Glomerular endothelial cell (primary cell): ENCODE measurements around the gene KIAA2013.

- RAMPAGE, long total RNA, result no peak
Measured at GRCh38 chr1:10779745-10780264, 16.6 kb downstream of the CASZ1 start.

DNA sequence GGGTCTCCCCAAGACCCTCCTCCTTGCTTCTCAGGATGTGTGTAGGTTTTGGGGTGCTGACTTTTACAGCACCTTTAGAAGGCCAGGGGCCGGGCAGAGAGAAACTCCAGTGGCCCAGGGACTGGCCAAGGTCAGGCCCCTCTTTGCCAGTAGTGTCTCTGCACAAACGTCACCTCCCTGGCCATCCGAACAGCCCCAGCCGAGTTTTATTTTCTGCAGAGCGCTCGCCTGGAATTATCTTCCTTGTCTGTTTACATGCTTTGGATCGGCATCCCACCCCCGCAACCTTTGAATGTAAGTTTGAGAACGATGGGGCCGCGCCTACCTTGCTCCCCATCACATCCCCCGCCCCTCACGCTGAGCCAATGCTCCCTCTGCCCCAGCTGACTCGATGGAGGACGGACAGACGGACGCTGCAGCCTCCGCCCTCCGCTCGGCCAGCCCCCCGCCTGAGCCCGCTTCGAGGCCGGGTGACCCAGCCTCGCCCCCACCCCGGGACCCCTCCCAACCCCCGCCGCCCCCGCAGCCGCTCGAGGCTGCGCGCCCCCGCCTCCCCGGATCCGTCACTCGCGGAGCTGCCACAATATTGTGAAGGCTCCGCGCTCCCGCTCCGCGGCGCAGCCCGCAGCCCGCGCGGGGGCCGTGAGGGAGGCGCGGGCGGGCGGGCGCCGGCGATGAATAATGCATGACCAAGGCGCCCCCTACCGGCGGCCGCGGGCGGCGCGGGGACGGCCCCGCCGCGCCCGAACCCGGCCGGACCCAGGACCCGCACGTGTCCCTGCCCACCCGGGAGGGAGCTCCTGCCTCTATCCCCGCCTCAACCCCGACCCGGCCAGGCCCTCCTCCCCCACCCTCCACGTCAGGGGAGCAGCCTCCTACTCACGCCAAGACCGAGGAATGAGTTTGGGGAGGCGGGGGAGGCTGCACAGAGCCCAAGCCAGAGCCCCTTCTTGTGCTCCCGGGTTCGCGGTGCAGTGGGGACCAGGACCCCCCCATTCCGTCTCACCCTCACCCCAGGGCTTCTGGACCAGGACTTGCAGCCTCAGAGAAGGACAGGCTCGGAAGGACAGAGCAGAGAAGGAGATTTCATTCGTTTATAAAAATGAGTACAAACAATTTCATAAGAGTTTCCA is 70.5 kb upstream of the CASZ1 start:
- RAMPAGE, long total RNA, result no peak

- RAMPAGE, long total RNA, result no peak
Measured at GRCh38 chr1:10899858-10900677, 81.8 kb downstream of the C1orf127 start.

- RAMPAGE, long total RNA, result no peak
Measured at GRCh38 chr1:10969319-10969825, 12.5 kb downstream of the C1orf127 start.

DNA sequence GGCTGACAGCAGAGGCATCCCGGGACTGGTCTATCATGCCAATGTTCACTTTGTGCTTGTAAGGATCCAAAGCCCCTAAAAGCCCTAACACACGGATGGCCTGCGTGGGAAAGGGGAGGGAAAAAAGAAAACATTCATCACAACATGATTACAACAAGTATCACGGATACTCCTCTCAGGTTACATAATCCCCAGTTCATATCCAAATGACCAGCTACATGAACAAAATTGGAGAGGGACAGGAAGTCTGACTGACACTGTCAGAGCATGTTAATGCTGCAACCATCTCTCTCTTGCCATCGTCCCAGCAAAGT is 31.4 kb downstream of the MTOR start:
- RAMPAGE, long total RNA, result no peak

- RAMPAGE, long total RNA, result no peak
Measured at GRCh38 chr1:11250716-11251424, 11.5 kb downstream of the MTOR start.

GRCh38 chr1:11562665-11563096 is 83.7 kb downstream of the DISP3 start:
- RAMPAGE, long total RNA, result no peak

DNA sequence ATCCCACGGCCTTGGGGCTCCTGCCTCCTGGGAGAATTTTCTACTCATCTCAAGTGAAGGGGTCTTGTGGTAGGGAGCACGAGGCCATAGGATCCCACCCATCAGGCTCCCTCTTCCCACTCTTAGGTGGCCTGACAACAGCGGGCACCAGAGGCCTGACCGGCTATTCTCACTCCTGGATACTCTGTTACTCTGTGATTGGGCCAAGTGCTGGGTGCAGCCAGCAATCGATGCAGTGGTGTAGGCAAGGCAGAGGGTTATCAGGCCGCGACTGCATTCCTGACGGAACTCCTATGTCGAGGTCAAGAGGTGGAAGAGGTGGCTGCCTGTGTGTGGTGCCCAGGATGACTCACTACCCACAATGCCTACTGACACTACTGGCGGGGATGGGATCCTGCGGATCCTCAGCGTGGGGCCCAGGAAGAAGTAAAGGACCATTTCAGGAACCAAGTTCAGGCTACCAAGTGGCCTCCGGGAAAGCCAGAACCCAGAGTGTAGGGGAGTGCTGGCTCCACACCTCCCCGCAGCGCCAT is 5.1 kb downstream of the MTHFR start:
- RAMPAGE, long total RNA, result no peak

DNA sequence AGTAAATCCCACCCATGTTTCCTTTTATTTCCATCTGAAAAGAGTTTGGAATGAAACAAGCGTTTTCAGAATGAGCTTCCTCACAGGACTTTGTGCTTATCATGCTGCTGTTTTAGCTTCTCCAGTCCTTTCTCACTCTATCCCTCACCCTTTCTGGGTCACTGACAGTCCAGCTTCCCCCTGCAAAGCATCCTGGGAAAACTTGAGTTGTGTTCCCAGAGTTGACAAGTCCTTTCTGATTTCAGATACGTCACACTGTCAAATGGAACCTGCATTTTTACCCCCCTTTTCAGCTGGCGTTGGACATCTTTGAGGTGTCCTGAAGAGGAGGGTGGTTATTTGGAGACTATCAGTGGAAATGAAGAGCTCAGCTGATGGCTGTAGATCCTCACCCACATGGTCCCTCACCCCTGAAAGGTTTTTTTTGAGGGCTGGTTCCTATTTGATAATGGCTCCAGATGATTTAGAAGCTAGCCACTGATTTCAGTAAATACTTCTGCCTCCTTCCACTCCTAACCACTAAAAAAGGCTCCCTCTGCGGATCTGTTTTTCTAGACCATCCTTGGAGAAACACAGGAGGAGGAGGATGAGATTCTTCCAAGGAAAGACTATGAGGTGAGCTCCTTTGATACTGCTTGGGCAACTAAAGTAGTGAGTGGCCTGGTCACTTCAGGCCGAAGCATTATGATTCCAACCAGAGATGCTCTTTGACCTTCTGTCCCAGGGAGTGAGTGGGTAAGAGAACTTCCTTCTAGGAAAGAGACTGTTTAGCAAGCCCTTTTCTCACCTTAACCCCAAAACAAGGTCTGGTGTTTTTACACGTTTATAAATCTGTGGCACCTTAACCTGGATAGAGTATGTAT is 816 bp downstream of the CLCN6 start:
- RAMPAGE, long total RNA, result no peak

- RAMPAGE, long total RNA, result no peak
Measured at GRCh38 chr1:11918608-11919286, 7.5 kb downstream of the KIAA2013 start.

- RAMPAGE, long total RNA, result no peak
Measured at GRCh38 chr1:11925717-11926812, at the start of gene KIAA2013. Gene KIAA2013 (minus strand): TSS chr1:11926427.

GRCh38 chr1:11998638-11999267 is 18.5 kb downstream of the MFN2 start:
- RAMPAGE, long total RNA, result no peak

GRCh38 chr1:12001134-12001979 is 17.9 kb upstream of the MIIP start:
- RAMPAGE, long total RNA, result no peak

- RAMPAGE, long total RNA, result no peak
Measured at GRCh38 chr1:12081789-12082254, 18.7 kb downstream of the TNFRSF8 start.

DNA sequence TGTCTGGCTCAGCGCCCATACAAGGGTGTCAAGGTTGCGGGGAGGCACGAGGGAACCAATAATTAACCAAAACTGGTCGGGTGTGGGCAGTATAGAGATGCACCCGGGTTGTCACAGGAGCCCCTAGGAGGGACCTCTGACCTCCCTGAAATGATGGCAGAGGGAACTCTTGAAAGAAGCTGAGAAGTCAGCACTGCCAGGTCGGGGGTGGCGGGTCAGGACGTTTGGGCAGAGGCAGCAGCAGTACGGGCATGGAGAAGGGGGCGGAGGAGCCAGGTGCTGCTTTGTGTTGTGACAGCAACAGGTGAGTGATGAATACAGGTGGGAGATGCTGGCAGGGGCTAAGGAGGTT is 11.7 kb downstream of the TNFRSF1B start:
- RAMPAGE, long total RNA, result no peak

DNA sequence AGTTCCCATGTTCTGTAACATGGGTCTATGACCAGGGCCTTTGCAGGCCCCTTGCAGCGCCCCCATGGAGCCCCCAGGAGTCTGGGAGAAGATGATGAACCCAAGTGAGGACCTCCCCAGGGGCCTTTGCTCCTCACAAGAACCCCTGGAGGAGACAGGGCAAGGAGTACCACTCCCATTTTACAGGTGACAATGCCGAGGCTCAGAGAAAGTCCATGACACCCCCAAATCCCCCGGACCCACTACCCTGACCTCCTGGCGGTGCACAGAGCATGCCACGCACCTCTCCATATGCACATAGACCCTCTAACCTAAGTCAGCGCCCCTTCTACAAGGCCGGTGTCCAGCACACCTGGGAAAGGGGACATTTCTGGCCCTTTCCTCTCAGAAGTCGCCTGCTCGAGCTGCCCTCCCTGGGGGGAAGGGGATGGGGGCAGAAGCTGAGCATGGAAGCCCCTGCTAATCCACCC is 14.5 kb downstream of the TNFRSF1B start:
- RAMPAGE, long total RNA, result no peak

DNA sequence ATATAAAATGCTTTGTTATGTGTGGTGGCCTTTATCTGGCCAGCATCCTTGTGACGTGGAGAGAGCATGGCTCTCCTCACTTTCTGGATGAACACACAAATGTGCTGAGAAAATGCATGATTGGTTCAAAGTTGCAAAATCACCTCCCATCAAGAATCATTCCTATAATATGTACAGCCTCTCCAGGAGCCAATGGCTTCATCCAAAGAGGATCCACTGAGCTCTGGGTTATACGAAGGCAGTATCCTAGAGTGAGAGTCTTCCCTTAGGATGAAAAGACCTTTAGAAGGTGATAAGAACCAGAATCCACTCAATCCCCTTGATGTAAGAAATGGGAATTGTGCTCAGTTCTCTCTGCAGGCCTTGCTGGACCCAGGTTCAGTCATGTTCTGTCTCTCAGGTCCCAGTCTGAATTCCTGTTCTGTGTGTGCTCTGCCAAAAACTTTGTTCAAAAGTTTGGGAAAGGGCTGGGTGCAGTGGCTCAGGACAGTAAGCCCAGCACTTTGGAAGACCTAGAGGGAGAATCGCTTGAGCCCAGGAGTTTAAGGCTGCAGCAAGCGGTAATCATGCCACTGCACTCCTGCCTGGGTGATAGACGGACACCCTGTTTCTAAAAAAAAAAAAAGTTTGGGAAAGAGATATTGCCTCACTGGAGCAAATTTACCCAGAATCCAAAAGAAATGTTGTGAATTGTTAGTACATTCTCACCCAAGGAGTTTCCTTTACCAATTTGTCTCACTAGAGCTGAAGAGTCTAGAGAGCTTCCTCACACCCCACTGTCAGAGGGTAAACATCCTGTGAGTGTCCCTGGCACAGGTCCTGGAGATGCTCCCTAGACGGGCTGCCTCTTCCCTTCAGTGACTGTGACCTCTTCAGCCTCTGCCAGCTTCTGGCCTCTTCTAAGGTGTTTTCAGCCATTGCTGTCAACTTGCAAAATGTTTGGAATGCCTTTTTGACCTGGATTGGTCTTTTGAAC is 159.8 kb downstream of the DHRS3 start:
- RAMPAGE, long total RNA, result no peak

- RAMPAGE, long total RNA, result no peak
Measured at GRCh38 chr1:12490430-12491016, 127.5 kb downstream of the DHRS3 start.

DNA sequence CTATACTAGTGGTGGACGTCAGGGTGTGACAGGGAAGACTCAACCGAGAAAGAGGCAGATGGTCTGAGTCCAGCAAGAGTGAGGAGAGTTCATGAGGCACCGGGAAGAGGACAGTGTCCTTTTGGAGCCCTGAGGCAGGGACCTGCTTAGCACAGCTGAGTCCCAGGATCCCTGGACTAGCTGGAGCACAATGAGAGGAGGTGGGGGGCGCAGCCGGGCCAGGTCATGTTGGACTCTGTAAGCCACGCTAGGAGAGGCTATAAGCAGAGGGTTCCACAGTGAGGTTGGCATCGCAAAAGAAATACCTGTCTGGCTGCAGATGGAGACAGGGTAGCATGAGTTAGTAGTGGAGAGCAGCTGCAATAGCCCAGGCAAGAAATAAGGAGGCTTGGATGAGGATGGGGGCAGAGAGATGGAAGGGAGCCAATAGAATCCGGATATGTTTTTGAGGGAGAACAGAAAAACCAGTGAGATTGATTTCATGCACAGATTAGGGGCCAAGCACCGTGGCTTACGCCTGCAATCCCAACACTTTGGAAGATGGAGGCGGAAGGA is 98.3 kb downstream of the DHRS3 start:
- RAMPAGE, long total RNA, result no peak

- RAMPAGE, long total RNA, result no peak
Measured at GRCh38 chr1:12577989-12578495, 40.0 kb downstream of the DHRS3 start.